Fibroblast of villous mesenchyme (primary cell): Measurements from ENCODE around the gene NODAL.

- CAGE, long polyA plus RNA, result no peak
Observed at GRCh38 chr10:70145086-70145475, 1.4 kb downstream of the TYSND1 start.

DNA sequence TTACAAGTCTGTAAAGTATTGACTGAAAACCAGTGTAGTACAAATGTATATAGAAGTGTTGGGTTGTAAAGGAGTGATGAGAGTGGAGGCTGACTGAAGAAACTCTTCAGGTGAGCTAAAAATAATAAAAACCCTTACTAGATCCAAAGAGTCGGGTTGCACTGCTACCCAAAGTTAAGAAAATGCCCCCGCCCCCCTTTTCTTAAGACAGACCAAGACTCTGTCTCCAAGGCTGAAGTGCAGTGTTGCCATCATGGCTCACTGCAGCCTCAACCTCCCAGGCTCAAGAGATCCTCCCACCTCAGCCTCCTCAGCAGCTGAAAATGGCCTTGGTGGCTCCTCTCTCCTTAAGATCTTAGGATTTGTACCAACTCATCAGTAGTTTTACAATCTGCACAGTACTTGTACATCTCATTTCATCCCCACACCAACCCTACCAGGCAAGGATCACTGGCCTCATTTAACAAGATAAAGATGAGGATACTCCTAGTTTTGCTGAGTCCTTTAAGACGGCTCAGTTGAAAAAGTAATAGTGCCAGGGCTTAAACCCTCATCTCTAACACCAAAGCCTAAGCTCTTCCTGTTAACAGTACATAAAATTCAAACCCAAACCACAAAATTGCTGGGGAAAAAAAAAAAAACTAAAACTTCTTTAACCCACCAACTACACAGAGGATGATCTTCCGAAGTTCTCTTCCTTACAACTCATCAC lies 1.5 kb downstream of the SAR1A start:
- CAGE, long polyA plus RNA, result no peak

DNA sequence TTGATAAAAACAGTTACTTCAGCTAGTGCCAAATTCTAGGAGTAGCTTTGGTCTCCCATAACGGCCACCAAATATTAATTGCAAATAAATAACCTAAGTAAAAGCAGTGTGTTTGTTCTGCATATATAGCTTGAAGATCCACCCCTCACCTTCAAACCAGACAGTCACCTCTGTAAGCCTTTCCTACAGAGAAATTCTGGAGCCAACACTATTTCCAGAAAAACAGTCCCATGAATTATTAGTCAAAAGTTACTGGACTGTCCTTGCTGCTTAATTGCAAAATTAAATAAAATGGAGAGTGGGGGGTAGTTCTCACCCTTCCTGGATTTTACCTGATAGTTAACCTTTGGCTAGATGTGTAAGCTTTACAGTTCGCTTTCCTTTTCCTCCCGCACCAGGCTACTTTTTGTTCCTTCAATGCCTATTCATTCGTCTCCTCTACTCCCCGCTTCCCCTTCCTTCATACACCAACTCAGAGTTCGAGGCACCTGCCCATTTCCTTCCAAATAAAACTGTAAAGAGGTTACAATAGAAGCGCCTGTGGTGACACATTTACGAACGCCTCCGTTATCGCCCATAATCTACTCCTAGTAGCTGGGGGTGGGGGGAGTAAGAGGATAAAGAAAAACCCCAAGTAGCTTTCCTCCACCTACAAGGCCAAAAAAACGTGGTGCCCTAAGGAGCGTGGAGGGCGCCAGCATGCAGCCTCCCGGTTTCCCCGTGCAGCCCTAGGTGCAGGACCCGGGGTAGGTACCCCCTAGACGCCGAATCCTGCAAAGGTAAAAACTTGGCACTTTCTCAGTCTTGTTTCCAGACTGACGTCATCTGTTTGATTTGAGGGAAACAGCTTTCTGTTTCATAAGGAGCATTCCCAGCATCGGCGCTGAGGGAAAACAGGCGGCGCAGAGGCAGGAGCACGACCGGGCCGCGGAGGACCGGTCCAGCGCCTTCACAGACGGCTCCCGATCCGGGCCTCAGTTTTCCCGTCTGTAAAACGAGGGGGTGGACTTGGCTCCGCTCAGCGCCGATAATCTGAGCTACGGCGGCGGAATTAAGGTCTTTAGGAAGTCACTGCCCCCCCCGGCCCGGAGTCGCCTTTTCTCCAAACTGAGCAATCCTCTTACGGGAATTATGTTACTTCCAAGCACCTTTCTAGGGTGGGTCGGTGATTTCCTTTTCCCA lies 1.1 kb downstream of the PPA1 start:
- CAGE, long polyA plus RNA, result no peak

DNA sequence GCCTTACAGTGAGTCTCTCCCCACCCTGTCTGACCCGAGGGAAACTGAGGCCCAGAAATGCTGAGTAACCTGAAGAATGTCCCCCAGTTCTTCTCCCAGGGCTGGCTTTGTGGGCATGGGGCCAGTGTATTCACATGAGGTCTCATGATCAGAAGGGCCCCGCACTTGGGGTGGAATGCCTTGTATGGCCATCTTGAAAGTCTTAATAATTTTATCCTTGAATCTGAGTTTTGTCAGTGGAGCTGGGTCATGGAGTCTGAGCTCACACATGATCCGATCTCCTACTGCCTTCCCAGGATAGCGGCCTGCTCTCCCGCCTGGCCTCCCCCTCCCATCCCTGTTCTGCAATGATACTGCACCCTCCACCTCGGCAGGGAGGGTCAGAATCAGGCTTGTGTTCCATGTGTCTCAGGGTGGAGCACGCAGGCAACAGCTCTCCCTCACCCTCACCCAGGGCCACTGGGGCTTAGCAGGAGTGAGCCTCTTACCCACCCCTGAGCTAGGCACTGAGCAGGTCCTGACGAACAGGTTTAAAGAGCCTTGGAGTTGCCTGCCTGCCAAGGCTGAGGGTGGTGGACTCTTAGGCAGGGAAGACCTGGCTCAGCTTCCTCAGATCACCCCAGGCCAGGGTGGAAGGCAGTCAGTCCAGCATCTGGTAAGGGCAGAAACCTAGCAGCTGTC lies 41.4 kb upstream of the NPFFR1 start:
- CAGE, long polyA plus RNA, result no peak

DNA sequence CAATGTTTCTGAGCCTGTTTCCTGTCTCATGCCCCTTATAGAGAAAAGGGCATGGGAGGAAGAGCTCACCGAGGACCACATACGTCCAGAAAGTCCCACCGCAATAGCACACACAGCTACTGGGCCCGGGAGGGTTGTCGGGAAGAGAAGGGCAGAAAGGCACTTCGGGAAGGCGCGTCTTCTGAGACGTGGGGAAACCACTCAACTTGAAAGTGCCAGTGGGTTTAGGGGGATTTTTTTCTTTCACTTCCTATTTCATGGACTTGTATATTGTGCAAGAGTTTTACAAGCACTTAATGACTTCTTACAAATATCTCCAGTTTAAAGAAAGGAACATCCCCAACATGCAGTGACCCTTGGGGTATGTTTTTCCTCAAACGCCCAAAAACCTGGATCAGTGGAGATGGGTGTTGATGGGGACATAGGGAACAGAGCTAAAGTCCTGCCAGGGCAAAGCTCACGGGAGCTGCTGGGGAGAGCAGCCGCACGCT lies 27.0 kb downstream of the LRRC20 start:
- CAGE, long polyA plus RNA, result no peak

DNA sequence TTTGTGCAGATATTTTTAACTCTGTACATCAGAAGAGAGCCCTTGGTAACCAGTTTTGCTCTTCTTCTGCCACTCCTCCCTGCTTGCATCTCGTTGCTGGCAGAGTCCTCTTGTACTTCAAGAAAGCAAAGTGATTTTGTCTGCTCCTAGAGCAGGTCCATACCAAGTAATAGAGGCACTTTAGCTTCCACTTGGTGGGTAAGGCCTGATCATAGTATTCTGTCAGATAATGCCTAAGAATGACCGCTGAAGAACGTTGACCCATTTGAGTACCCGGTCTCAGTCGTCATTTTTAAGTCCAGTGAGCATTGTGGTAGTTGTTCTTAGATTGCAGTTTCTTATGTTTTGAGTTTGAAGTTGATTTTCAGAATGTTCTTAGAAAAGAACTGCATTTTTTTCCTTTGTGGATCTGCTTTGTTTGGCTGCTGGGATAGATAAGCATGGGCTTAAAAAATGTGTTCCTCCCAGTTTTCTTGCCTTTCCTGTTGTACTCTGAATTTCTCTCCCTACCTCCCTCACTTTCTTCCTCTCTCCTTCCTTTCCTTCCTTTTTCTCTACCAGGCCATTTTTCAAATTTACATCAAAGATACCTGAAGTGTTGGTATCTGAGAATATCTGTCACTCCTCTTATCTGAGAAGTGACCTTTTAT lies 18.6 kb downstream of the EIF4EBP2 start:
- CAGE, long polyA plus RNA, result no peak

GRCh38 chr10:70441051-70442249 lies at the start of gene NODAL:
Gene NODAL, minus strand, starts transcription at chr10:70441681.
- CAGE, long polyA plus RNA, result no peak

- CAGE, long polyA plus RNA, result no peak
Observed at GRCh38 chr10:70442250-70442872, 880 bp upstream of the NODAL start.

GRCh38 chr10:70480056-70481061 lies 1.8 kb downstream of the PALD1 start:
- CAGE, long polyA plus RNA, result no peak

- CAGE, long polyA plus RNA, result no peak
Observed at GRCh38 chr10:71005492-71006053, 117.2 kb upstream of the PCBD1 start.

DNA sequence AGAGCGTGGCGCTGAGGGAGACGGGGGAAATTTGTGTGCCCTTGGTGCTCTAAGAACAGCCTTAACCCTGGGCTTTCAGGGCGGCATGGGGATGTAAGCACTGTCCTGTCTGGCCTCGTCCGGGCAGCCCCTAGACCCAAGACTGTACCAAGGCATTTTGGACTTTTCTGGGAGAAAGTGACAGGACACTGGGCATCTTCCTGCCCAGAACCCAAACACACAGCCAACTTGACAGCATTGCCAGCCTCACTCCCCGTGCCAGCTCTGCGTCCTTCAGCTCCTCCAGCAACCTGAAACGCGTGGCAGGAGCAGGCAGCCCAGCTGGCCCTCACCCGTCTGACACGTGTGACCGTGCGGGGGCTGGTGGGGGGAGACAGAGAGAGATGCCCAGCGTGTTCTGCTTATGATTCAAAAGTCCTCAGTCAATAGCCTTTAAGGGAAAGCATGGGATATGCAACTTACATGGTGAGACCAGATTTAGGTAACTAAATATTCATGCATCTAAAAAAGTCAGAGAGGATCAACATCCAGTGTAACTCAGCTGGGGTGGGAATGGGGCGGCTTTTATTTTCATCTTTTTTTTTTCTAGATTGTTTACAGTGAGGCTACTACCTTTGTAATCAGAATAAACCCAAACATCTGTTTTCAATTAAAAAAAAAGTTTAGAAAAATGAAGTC lies 50.3 kb upstream of the SLC29A3 start:
- CAGE, long polyA plus RNA, result no peak

GRCh38 chr10:71300108-71300585 lies 18.9 kb upstream of the SLC29A3 start:
- CAGE, long polyA plus RNA, result no peak

DNA sequence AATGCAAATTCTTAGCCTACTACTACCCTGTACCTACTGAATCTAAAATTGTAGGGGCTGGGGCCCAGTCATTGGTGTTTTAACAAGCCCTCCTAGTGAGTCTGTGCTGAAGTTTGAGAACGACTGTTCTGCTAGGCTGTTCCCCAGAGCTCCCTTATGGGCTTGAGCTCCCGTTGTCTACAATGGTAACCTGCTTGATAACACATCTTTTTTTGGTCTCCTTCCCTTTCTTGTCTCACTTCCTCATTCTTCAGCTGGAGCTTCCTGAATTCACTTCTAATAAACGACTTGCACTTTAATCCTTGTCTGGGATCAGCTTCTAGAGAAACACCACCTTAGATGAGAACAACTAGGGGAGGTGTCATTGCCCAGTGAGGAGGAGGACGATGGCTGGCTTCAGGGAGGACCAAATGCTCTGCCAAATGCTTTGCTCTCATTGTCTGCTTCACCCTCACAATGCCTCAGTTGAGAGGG lies 18.1 kb upstream of the CDH23 start:
- CAGE, long polyA plus RNA, result no peak

- CAGE, long polyA plus RNA, result no peak
Observed at GRCh38 chr10:71397070-71397315, 273 bp downstream of the CDH23 start.

DNA sequence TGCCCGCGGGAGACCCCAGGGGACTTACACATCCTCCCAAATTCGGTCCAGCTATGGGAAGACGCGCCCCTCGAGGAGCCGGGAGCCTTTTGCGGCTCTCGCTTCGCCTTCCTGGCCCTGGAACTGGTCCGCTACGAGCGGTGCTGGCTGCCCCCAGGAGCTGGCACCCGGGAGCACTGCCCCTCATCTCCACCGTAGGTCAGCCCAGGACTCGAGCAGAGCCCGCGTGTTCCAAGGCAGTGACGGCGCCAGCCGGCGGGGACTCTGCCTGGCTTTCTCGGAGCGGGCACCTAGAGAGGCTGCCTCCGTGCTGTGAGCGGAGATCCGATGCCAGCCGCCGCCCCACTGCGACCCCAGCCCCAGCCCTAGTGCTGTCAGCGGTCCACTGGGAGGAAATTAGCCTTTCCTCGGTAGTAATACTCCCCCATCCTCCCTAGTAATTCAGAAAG lies 1.2 kb downstream of the CDH23 start:
- CAGE, long polyA plus RNA, result no peak

- CAGE, long polyA plus RNA, result no peak
Observed at GRCh38 chr10:71554804-71555173, 158.1 kb downstream of the CDH23 start.

DNA sequence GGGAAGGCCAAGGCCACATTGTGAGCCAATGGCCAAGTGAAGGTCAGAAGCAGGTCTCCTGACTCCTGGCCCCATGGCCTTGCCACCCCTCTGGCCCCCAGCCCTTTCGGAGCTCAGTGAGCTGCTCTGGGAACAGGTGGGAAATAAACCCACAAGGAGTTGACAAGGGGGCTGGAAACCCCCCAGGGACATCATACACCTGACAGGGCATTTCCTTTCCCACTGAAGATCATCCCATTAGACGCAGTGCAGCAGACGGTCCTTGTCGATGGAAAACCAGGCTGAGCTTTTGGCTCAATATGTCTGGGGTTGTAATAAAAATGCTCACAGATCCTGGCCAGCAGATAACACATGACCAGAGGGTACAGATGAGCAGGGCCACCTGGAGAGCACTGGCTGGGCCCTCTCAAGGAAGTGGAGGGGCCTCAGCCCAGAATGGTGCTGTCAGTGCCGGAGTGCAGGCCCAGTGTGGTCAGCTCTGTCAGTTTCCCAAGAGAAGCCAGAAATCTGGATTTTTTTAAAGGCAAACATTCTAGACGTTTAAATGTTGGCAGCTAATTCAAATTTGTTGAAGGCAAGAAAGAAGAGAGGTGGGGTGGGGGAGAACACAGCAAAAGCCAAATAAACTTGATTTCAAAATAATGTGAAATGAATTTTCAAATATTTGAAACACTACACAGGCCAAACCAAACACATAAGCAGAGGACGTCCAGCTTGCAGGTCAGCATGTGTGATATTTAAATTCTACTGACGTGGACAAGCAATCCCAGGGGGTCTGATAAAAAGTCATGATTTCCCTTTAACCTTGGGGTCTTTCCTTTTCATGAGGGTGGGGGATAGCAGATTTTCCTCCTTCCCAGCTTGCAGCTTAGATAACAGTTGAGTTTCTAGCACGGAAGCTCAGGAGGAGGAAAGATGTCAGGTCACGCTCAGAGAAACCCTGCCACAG lies 2.0 kb downstream of the C10orf105 start:
- CAGE, long polyA plus RNA, result no peak

- CAGE, long polyA plus RNA, result no peak
Observed at GRCh38 chr10:71741158-71741708, 21.7 kb upstream of the C10orf105 start.

DNA sequence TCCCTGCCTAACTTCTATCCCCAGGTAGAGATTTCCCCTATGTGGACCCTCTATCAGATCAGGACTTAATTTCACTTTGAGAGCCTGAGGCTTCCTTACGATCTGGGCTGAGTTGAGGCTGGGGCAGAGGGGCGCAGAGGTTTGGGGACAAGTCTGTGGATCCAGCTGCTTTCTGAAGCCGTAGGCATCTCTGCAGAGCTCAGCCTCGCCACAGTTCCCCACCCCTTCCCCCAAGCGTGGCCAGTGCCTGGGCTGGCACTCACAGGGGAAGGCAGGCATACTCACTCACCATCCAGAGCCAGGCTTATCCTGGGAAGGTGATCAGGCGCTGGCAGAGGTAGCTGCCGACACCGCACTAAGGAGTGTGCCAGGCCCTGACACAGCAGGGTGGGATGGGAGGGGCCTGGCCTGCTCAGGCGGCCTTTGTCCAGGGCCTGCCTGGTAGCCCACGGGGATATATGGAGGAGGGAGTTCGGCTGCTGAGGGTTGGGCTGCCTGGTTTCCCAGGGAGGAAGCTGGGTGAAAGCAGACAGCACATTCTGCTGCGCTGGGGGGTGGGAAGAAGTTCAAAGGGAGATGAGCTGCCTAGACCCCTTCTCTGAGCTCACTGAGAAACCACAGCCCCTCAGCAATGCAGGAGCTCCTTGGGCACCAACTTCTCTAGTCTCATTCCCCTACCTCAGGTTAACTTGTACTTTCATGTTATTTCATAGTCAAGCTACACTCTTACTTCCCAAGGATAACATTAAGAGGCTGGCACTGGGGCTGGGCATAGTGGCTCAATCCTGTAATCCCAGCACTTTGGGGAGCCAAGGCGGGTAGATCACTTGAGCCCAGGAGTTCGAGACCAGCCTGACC lies 15.8 kb downstream of the VSIR start:
- CAGE, long polyA plus RNA, result no peak

- CAGE, long polyA plus RNA, result no peak
Observed at GRCh38 chr10:71771935-71772767, 1.2 kb downstream of the VSIR start.